ENCODE measurements around a stretch of chr2.

DNA sequence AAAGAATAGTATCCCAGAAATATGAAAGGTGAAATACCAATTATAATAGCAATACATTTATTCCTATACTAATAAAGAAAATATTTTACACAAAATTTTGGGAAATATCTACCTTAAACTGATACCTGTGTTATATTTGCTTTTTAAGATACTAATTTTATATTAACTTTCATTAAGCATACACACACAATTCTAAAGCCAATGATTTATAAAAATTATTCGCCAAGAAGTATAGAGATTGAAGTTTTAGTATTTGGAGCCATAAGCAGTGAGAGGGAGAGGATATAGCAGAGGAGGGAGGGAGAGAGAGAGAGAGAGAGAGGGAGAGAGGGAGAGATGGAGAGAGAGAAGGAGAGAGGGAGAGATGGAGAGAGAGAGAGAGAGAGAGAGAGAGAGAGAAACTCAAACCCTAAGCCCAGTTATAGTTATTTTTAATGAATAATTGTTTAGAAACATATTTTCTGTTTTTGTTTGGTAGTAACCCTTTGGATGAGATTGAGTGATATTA is 5.3 kb downstream of the TWIST2 start:
- PRO-cap, result no peak

DNA sequence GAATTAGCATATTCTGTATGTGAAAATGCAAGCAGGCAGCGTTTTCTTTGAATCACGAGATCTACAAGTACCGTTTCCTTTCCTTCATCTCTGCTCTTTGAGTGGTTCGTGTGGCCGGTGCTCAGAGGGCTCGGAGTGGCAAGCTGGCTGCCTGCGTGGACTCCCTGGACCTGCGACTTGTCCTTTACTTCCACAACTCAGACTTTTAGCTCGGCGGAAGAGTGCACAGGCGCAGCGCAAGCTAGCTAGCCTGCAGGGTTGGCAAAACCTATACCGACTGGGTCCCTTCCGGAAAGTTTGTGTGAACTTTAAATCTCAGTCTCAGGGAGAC is 6.9 kb downstream of the TWIST2 start:
- PRO-cap, result no peak

DNA sequence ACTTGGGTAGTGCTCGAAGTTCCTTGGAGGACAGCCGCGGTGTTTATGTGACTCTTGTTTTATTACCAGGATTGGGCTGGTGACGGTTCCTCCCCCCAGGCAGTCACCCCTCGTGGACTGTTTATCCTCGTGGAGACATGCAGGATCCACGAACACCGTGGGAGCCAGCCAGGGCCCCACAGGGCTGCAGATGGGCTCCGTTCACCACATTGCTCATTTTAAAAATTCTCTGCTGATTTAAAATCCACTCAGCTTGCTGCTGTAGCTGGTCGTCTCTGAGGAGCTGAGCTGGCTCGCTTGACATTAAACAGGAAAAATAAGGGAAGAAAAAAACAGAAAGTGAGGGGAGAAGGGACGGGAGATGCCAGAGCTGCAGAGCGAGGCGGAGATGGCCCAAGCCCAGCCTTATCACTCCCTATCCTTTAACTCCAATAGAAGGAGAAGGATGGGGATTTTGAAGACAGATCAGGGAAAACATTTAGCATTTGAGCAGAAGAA is 35.3 kb downstream of the TWIST2 start:
- PRO-cap, result no peak

GRCh38 chr2:239092807-239093211 is 244.9 kb downstream of the TWIST2 start:
- PRO-cap, result no peak

DNA sequence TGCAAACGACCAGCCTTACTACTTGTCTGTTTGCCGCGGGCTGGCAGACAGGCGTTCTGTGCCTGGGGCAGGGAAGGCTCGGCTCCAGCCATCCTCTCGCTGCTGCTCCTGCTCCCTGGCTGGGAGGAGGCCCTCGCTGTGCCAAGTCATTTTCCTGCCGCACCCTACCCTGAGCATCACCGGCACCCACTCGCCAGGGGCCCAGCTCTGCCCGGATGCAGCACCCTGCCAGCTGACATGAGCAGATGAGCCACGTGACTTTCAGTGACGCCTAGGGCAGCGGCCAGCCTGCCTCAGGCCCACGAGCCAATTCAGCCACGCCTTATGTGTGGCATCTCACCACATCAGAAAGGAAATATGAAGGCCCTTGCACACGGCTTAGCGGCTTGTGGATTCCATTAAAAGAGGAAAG is 250.4 kb downstream of the TWIST2 start:
- PRO-cap, result no peak

DNA sequence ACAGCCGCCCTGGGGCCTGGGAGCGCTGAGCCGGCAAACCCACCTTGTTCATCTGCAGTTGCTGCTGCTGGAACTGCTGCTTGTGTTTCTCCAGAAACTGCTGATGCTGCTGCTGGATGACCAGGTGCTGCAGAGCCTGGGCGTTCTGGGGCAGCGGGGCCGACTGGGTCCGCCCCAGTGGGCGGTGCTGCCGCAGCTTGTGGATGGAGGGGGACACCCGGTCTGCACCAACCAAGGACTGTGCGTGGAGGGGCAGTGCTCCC is 274.5 kb downstream of the HDAC4 start:
- PRO-cap, result no peak

- PRO-cap, result no peak
Measured at GRCh38 chr2:239194546-239195072, 206.2 kb downstream of the HDAC4 start.

DNA sequence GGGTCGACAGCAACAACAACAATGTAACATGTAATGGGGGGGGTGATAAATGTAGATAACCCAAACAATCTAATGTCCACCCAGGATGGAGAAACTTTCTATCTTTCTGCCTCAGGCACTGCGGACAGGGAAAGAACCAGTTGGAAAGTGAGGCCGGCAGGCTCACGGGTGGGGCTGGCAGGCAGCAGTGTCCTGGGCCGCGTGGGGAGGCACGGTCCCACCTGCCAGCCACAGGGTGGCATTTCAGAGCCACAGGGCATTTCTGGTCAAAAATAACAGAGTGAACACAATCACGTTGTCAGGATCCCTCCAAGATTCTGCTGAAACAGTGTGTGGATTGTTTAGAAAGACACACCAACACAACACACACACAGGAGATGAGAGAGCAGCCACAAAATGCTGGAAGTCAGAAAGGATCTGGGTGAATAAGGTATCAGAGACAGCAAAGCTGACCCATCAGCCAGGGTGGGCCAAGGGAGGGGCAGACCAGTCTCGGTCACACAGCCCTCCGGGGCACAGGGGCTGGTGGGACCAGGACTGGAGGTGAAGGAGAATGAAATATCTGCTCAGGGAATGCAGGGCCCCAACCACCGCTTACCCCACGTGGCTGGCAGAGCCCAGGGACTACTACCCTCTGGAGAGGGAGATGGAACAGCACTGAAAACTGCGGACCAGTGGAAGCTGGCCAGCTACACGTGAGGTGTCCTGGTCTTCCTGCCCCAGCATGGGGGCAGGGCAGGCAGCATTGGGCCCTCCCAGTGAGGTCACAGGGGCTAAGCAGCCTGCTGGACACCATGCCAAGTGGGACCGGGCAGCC is 174.0 kb downstream of the HDAC4 start:
- PRO-cap, result no peak

DNA sequence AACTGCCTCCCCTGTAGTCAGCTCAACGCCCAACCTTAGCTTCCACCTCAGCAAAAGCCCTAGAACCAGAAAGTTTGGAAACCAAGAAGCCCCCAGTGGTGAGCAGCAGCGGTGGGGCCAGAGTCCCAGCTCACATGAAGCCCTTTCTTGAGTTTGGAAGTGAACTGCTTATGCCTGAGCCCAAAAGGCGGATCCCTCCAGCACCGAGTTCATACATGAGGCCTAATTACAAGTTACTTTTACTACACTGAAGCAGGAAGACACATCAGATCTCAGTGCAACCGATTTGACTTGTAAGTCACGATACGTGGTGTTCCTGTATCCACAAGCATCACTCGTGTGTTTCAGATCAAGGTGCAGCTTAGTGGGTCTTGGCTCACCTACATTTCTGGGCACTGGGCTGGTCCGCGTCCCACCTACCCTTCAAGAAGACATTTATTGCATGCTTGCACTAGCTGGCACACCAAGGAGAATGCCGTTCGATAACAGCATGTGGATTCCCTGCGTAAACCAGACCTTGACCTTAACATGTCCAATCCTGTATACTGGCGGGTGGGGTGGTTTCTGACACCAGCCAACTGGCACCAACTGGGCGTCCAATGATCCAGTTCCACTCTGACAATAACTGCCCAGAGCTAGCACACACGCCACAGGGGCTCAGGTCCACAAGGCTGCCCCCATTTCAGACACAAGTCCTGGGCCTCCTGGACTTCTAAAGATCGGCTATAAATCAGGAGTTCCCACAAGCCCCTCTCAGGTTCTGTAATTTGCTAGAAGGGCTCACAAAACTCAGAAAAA is 162.1 kb downstream of the HDAC4 start:
- PRO-cap, result no peak

- PRO-cap, result no peak
Measured at GRCh38 chr2:239257359-239258083, 143.3 kb downstream of the HDAC4 start.

DNA sequence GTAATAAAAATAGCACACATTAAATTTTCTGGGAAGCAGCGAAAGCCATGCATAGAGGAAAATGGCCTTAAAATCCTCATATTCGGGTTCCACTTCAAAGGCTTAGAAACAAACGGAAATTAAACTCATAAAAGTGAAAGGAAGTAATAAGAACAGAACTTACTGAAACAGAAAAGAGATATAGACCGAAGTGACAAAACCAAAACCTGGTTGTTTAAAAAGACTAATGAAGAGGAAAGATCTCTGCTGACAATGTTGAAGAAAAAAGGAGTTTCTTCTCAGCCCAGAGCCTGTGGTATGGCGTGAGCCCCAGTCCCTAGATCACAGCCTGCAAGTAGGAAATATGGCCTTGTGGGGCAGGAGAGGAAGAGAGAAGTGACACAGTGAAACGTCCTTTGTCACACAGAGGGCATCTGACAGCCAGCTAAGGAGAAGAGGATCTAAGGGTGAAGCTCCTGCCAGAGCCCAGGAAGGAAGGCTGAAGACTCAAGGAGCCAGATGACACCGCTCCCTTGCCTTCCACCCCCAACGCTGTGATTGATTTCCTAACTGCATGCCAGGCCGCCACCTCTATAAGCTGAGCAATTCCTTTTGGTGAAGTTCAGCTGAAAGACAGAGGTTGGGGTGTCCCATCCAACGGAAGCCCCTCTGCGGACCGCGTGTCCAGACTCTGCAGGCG is 141.2 kb downstream of the HDAC4 start:
- PRO-cap, result no peak

- PRO-cap, result no peak
Measured at GRCh38 chr2:239264375-239265016, 136.3 kb downstream of the HDAC4 start.

DNA sequence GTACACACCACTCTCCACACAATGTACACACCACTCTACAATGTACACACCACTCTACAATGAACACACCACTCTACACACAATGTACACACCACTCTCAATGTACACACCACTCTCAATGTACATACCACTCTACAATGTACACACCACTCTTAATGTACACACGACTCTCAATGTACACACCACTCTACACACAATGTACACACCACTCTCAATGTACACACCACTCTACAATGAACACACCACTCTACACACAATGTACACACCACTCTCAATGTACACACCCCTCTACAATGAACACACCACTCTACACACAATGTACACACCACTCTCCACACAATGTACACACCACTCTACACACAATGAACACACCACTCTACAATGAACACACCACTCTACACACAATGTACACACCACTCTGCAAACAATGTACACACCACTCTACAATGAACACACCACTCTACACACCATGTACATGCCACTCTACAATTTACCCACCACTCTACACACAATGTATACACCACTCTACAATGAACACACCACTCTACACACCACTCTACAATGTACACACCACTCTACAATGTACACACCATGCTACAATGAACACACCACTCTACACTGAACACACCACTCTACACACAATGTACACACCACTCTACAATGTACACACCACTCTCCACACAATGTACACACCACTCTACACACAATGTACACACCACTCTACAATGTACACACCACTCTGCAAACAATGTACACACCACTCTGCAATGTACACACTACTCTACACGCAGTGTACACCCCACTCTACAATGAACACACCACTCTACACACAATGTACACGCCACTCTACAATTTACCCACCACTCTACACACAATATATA is 119.7 kb downstream of the HDAC4 start:
- PRO-cap, result no peak

DNA sequence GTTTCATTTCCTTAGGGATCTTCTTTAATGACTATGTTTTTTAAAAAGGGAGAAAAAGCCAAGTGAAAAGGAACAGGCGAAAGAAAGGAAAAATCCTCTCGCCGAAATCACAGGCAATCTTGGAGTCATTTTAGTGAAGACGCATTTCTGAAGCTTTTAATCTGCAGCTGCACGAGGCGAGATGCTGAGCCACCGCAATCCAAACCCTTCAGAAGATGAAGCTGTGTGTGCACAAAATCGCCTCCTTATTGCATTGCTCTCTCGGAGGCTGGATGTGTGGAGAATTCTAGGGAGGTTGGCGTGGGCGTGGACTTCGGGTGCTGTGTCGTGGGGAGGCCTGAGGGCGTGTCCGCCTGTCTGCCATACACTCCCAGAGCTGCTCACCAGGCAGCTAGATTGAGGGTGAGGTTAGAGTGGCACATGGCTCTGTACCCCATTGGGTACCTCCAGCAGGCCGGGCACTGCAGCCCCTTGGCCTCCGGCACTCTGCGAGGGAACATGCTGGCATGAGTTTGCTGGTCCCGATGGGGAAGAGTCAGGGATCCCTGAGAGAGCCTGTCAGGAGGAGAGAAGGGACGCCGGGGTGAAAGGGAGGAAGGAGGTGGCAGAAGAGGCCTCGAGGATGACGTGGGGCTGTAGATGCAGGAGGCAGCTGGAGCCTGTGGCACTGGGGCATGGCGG is 38.6 kb upstream of the HDAC4 start:
- PRO-cap, result no peak

GRCh38 chr2:239725369-239725789 is 299.8 kb downstream of the NDUFA10 start:
- PRO-cap, result no peak

- PRO-cap, result no peak
Measured at GRCh38 chr2:239745265-239745757, 279.8 kb downstream of the NDUFA10 start.

DNA sequence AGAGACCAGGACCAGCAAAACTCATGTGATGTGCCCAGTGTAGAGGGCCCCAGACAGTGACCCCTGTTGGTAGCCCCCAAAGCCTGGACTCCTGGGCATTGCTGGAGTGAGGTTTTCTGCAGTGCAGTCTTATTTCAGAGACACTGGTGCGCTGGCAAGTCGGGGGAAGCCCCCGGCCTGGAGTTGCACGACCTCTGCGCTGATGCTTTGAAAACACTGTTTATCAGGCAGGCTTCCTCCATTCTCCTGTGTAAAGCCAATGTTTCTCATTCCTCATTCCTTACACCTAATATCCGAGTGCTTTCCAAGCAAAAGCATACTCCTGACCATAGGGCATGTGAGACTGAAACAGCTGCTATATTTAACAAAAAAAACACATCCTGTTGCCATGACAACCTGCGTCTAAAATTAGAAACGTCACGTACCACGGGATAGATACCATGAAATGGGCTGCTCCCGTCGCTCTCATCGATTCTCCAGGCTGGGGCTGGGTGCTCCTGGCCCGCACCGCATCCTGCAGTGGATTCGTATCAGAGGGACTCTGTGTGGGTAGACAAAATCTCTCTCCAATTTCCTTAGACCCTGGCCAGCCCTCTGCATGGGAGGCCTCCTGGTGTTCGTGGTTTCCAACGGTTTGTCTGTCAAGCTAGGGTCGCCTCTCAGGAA is 268.4 kb downstream of the NDUFA10 start:
- PRO-cap, result no peak

- PRO-cap, result no peak
Measured at GRCh38 chr2:239938476-239938965, 86.6 kb downstream of the NDUFA10 start.

GRCh38 chr2:239944829-239945583 is 80.1 kb downstream of the NDUFA10 start:
- PRO-cap, result no peak

GRCh38 chr2:240399887-240400218 is 35.6 kb upstream of the GPC1 start:
- PRO-cap, result no peak

Data from endothelial cell (in vitro differentiated cells).